ENCODE data around the genes NEU2 and USP40.

DNA sequence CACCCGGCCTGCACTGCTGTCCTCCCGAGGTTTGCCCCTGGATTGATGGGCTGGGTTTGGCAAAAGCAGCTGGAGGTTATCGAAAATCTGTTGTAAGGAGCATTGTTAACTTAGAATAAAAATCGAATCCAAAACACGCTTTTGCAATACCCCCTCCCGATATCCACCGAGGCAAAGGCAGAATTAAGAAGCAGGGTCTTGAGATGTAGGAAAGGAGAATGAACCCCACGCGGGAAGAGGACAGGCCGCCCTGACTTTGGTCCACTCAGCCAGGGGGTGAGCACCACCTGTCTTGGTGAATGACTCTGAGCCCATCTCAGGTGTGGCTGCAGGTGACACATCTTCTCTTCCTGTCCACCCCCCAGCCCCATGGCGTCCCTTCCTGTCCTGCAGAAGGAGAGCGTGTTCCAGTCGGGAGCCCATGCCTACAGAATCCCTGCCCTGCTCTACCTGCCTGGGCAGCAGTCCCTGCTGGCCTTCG, at the start of gene NEU2:
Gene NEU2 (plus strand): TSS at position 370 of the 481 bp plus-strand sequence.
- RAMPAGE, long total RNA = no peak
- RRBS = no CpG with 5 or more reads among the region's 14 CpGs

DNA sequence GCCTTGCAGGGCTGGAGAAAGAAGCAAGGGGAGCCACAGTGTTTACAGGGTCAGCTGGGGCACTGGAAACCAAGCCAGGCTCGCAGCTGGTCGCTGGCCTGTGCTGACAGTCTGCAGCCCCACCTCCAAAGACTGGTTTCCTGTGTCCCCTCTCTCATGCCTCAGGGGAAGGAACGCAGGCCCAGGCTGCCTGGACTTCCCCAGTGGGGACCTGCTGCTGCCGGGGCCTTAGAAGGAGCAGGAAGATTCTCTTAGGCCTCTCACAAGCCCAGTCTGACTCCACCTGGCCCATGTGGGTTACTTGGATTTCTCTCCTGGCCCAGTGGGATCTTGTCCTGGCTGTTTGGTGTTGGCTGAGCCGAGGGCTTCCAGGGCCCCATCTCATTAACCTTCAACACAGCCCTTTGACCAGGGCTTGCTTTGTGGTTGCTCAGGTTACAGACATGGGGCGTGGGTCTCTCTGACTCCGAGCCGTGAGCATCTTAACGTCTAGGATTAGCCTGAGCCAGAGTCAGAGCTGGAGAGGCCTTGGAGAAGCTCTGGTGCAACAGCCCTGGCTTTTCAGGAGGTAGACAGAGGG, 1.8 kb downstream of the INPP5D start:
- RAMPAGE, long total RNA = no peak
- RRBS = no CpG with 5 or more reads among the region's 9 CpGs

DNA sequence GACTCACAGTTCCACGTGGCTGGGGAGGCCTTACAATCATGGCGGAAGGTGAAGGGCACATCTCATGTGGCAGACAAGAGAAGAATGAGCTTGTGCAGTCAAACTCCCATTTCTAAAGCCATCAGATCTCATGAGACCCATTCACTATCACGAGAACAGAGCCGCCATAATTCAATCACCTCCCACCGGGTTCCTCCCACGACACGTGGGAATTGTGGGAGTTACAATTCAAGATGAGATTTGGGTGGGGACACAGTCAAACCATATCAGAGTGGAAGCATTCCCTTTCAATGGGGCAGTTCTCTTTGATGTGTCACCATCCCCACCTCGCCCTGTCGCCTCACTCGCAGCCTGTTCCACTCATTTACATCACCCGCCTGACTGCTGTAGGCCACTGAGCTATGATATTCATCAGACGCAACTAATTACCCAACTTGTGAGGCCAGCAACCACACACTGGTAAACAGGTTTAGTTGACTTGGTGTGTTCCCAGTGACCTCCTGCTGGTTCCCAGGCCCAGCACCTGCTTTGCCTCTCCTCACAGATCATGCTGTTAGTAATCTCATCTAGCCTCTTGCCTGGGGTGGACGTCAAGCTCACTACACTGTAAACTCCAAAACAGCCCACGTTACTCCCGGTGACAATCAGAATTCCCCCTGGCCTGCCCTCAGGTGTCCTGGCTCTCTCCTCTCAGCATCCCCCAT, 39.9 kb downstream of the INPP5D start:
- RAMPAGE, long total RNA = no peak
- RRBS = 90% methylated on average over 1 of the region's 15 CpGs

DNA sequence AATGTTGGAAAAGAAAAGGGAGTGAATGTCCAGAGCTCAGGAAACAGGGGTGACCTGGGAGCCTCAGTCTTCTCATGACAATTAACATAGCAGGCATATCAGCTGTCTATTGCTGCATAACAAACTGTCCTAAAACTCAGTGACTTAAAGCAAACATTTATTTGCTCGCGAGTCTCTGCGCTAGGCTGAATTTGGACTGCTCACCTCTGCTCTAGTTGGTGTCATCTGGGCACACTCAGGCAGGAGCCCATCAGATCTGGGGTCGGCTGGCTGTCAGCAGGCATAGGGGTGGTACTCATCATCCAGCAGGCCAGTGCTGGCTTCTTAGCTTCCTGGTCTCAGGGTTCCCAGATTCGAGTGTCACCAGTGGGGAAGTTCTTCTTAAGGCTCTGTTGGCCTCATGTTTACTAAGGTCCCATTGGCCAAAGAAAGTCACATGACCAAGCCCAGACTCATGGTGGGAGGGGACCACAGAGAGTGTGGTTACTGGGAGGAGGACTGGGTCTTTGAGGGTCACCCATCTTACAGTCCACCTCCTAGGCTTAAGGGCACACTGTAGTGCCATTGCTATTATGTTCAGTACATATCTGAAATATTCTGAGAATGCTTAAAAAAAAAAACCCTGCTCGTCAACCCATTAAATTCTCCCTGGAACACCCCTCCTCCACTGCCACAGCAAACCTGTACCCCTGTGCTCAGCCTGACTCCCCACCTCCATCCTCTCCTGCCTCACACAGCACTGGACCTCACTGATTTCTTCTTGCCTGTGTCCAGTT, 71.5 kb upstream of the ATG16L1 start:
- RAMPAGE, long total RNA = no peak
- RRBS = no CpG with 5 or more reads among the region's 6 CpGs

DNA sequence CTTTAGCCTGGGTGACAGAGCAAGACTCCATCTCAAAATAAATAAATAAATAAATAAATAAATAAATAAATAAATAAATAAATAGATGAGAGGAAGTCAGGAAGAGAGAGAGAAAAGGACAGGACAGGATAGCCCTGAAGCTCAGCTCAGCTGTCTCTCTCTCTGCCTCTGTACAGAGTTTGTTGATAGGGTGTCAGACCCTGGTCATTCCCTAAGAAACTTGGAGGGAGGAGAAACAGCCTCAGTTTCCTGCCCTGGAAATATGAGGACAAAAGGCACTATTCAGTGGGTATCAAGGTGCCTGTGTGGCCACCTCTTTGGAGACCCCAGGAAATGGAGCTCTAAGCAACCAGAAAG, 50.6 kb upstream of the ATG16L1 start:
- RAMPAGE, long total RNA = no peak

- RAMPAGE, long total RNA = no peak
- RRBS = no CpG with 5 or more reads among the region's 5 CpGs
Measured at GRCh38 chr2:233270227-233270704, 18.8 kb downstream of the ATG16L1 start.

DNA sequence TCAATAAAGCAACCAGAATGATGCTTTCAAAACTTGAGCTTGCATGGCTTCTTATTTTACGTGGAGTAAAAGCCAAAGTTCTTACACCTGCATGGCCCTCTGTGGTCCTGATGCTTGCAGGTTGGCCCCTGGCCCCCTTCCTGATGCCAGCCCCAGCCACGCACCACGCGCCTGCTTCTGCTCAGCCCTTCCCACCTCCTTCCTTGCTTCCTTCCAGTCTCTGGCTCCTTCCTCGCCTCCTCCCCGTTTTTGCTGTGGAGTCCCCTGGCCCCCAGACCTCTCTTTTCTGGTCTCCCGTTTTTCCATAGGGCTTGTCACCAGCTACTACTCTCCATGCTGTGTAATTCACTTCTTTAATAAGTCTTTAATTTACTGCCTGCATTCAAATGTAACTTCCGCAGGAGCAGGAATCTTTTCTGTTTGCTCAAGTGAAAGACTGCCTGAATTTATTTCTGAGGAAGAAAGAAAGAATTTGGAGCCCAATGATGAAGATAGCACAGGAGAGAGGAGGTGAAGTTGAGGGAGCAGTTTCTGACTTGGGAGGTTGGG, 67.2 kb downstream of the DGKD start:
- RAMPAGE, long total RNA = no peak
- RRBS = no CpG with 5 or more reads among the region's 8 CpGs

DNA sequence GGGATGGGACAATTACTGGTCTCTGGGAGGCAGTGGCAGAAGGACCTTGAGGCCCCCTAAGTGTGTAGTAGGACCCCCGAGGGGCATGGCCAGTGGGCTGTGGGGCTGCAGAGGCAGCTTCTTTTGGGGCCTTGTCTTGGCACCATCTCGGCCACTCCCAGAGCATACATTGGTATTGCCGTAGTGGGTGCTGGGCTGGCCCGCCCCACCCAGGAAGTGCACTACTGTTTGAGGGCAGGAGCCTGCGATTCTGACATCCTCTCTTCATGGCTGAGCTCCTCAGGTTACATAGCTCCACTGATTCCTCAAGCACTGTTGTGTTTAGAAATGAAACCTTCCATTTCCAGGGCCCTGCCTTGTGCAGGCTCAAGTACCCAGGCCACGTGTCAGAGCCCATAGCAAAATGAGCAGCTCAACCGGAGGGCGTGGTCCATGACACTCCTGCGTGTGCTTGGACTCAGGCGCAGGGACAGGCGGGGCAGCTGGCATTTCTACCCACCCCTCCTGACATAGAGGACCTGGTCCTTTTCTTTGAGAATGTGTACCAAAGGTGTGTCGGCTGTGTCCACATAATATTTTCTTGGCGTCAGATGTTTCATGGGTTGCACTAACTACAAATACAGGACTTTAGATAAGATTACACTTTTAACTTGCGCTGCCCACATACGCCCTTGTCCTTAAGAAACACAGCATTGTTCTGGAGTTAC, 67.8 kb downstream of the DGKD start:
- RAMPAGE, long total RNA = no peak
- RRBS = no CpG with 5 or more reads among the region's 15 CpGs

DNA sequence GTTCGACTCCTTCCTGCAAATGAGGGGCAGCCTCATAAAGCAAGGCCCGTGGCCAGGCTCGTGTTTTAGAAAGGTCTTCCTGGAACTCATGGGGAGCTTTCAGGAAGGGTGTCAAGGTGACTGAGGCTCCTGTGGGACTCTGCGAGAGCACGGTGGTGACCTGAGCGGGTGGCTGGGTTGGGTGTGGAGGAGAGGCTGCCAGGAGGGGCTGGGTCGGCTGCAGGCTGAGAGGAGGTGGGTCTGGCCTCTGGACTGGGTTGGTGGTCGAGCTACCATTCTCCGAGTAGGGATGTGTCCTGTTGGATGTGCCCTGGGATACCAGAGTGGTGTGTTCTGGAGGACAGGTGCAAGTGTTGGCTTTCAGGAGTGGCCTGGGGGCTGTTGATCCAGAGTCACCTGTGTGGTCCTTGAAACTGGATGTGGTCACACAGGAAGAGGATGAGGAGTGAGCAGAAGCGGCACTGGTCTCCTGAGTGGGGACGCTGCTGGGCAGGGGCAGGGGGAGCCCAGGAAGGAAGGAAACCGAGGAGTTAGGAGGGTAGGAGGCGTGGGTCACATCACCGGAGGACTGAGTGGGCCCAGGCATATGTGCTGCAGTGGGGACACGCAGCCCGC, 86.5 kb downstream of the DGKD start:
- RAMPAGE, long total RNA = no peak
- RRBS = no CpG with 5 or more reads among the region's 16 CpGs

DNA sequence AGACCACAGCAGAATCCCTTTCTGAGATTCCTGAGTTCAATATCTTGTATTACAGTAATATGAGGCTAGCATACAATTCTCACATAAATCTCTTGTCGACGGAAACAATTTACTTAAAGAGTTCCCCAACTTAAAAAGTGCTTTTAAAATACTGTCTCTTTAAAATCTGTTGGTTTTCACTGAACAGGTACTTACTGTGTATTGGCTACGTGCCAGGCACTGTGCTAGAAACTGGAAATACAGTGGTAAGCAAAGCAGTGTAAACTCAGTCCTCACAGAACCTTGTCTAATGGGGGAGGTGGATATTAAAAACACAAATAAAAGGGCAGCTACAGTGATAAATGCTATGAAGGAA, 52.7 kb downstream of the USP40 start:
- RAMPAGE, long total RNA = no peak
- RRBS = no CpG with 5 or more reads among the region's 3 CpGs

- RAMPAGE, long total RNA = no peak
- RRBS = no CpG with 5 or more reads among the region's 6 CpGs
Measured at GRCh38 chr2:233544202-233544728, 22.3 kb downstream of the USP40 start.

GRCh38 chr2:233565938-233567114, at the start of gene USP40:
TSS of gene USP40 (minus strand) at chr2:233566782.
- RAMPAGE, long total RNA = no peak
- RRBS = no CpG with 5 or more reads among the region's 57 CpGs

DNA sequence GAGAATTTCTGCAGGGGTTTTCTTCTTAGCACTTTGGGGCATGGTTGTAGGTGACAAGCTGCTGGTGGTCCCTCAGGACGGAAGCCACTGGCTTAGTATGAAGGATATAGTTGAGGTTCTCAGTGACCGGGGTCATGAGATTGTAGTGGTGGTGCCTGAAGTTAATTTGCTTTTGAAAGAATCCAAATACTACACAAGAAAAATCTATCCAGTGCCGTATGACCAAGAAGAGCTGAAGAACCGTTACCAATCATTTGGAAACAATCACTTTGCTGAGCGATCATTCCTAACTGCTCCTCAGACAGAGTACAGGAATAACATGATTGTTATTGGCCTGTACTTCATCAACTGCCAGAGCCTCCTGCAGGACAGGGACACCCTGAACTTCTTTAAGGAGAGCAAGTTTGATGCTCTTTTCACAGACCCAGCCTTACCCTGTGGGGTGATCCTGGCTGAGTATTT, 372 bp downstream of the UGT1A6 start:
- RAMPAGE, long total RNA = no peak
- RRBS = no CpG with 5 or more reads among the region's 5 CpGs

- RAMPAGE, long total RNA = no peak
- RRBS = no CpG with 5 or more reads among the region's 5 CpGs
Measured at GRCh38 chr2:233745119-233745879, 14.8 kb upstream of the UGT1A1 start.

- RAMPAGE, long total RNA = no peak
- RRBS = 100% methylated on average over 1 of the region's 12 CpGs
Measured at GRCh38 chr2:233821997-233822482, 32.3 kb downstream of the HJURP start.

GRCh38 chr2:233966185-233966962, 49.2 kb downstream of the TRPM8 start:
- RAMPAGE, long total RNA = no peak
- RRBS = no CpG with 5 or more reads among the region's 13 CpGs

DNA sequence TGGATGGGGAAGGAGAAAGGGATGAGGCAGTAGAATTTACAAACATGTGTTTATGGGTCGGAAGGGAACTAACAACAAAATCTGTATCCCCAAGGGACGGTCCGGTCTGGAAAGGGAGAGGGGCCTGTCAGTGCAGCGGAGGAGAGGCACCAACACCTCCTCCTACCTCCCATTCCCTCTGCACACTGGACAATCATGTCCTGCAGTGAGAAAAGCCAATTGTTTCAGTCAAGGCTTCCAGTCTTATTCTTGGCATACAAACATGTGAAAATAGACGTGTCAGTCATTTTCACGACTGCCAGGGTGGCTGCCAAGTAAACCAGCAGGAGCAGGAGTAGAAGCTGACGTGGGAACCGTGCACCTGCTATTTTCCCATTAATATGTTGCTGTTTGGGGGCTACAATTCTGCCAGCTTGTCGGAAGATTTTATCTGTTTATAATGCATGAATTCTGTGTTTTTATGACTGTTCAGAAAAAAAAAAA, 202.2 kb downstream of the SPP2 start:
- RAMPAGE, long total RNA = no peak
- RRBS = no CpG with 5 or more reads among the region's 9 CpGs

- RAMPAGE, long total RNA = no peak
- RRBS = no CpG with 5 or more reads among the region's 4 CpGs
Measured at GRCh38 chr2:234289579-234290054, 207.3 kb downstream of the ARL4C start.

GRCh38 chr2:234494181-234494562, 2.7 kb downstream of the ARL4C start:
- RAMPAGE, long total RNA = no peak
- RRBS = no CpG with 5 or more reads among the region's 3 CpGs

GRCh38 chr2:234795237-234795529, 156.6 kb upstream of the SH3BP4 start:
- RAMPAGE, long total RNA = no peak
- RRBS = no CpG with 5 or more reads among the region's 5 CpGs

All from epithelial cell of proximal tubule (primary cell).